A172 (cell line): ENCODE measurements around a stretch of chr2.

- RAMPAGE, long total RNA: no peak
Observed at GRCh38 chr2:53259054-53259599, 508.5 kb upstream of the CHAC2 start.

DNA sequence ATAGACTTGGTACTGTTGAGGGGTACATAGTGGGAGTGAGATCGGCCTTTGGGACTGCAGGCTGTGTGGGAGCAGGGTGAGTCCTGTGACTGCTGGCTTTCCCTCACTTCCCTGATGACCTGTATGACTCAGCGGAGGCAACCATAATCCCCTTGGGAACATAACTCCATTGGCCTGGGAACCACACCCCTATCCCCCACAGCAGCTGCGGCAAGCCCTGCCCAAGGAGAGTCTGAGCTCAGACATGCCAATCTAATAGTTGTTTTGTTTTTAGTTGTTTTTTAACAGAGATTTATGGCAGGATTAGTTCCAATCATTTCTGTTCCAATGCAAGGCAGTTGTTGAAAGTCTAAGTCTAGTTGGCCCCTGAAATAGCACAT lies 414.1 kb upstream of the CHAC2 start:
- RAMPAGE, long total RNA: no peak

GRCh38 chr2:53850812-53851343 lies 8.9 kb downstream of the GPR75 start:
- RAMPAGE, long total RNA: no peak

DNA sequence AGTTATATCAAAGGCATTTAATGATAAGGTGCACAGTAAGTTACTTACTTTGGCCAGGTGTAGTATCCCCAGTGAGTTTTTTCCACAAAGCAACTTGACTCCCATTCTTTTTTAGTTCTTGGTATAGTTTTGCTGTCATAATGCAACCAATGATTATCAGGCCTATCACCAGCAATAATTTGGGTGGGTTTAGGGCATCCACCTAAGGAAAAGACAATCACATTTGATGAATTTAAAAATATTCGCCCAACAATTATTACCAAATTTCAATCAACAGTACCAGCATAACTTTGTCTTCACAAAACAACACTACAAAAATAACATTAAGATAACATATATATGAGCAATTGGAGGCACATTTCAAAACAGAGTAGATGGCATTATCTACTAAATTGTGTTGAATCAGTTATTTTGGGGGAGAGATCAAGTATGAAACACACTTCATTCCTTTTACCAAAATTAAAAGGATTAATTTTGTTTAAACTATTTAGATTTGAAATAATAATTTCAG lies 35.8 kb upstream of the GPR75 start:
- RAMPAGE, long total RNA: no peak

DNA sequence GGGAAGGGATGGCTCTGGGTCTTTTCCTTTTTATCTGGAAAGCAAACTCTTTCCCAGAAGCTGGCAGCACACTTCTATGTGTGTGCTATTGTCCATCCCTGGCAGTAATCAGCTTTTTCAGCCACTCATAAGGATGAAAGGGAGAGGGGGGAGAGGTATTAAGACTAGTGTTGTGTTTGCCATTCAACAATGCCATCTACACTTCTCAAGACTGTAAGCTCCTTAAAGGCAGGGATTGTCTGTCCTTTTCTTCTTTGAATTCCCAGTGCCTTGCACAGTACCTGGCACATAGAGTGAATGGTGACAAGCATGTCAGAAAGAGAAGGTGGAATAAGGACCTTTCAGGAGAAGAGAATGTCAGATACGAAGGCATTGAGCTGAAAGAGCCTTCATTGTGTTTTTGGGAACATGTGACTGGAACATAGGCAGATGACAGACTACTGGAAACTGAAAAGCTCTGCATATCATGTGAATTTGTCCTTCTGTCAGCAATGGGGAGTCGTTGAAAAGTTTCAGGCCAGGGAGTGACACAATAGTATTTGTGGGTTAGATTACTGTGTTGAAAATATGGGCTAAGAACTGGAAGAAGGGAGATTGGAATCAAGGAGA lies 95.7 kb downstream of the TSPYL6 start:
- RAMPAGE, long total RNA: no peak

- RAMPAGE, long total RNA: no peak
Observed at GRCh38 chr2:54240473-54241089, 15.4 kb downstream of the TSPYL6 start.

DNA sequence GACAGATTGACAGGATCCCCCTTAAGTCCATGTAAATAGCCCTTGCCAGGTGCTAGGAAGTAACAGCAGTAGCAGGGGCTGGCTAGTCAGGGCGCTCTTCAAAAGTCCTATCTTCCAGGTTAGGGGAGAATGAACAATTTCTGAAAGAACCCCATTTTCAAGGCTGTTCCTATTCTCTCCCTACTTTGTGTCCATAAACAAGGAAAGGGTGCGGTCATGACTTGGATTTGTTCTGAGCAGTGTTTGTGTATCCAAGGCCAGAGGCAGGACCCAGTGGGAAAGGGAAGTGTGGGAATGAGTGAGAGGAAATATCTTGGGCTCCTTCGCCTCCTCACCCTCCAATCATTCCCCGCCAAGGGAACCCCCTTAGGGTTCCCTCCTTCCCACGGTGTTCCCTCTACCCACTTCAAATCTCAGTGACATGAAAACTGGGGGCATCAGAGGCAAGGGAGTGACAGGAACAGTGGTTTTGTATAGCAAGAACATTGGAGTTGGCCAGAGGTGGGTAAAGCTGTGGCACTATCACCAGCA lies 25.5 kb upstream of the SPTBN1 start:
- RAMPAGE, long total RNA: no peak

GRCh38 chr2:54620607-54621233 lies 102.7 kb upstream of the EML6 start:
- RAMPAGE, long total RNA: no peak

- RAMPAGE, long total RNA: no peak
Observed at GRCh38 chr2:54624514-54625123, 98.8 kb upstream of the EML6 start.

DNA sequence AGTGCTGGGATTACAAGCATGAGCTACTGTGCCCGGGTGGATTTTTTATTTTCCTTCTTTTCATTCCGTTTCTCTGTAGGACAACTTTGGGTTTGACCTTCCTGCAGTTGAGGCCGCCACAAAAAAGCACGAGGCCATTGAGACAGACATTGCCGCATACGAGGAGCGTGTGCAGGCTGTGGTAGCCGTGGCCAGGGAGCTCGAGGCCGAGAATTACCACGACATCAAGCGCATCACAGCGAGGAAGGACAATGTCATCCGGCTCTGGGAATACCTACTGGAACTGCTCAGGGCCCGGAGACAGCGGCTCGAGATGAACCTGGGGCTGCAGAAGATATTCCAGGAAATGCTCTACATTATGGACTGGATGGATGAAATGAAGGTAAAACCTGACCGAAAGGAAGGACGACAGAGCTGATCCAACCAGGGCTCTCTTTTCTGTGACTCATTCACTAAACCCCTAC lies 97.6 kb upstream of the EML6 start:
- RAMPAGE, long total RNA: no peak

DNA sequence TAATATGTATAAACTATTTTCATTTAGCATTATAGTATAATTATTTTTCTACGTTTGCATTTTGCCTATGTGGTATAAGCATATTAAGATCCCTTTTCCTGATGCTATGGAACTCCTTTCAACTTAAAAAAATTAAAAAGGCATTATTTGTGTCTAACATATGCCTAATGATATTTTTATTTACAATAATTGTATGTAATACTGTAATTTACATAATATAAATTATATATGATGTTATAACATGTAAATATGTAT lies 87.4 kb upstream of the EML6 start:
- RAMPAGE, long total RNA: no peak

DNA sequence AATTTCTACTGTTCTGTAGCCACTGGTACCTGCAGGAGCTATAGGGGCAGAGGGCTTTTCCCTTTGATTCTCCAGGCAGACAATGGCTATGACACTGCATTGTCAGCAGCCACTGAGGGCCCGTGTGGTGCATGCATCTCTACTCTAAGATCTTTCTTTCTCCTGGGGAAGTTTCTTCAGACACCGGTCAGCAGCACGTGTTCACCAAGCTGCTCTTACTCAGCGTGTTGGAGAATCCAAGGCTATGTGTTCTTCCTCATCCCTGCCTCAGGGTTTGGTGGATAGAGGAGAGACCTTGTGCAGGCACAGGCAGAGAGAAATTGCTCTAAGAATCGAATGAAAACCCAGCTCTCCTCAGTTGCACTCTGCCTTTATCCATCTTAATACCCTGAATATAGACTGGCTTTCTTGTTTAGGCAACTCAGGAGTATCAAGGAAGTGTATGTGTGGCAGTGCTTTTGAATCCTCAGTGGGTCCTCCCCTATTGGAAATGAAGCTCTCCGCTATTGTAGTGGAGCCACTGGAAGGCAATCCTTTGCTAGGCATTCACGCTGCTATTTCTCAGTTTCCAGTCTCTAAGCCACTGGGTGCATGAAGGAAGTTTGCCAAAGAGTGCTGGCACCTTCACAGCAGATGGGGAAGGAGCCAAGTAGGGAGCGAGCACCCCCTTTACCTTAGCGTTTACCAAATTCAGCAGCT lies 86.9 kb upstream of the EML6 start:
- RAMPAGE, long total RNA: no peak

DNA sequence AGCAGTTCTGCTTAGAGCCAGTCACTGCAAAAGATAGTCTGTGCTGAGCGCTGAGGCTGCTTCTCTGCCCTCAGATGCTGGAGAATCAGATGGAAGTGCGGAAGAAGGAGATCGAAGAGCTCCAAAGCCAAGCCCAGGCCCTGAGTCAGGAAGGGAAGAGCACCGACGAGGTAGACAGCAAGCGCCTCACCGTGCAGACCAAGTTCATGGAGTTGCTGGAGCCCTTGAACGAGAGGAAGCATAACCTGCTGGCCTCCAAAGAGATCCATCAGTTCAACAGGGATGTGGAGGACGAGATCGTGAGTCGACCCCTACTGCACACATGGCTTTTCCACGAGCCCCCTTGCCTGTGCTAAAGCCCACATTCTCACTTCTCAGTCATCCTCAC lies 78.3 kb upstream of the EML6 start:
- RAMPAGE, long total RNA: no peak

- RAMPAGE, long total RNA: no peak
Observed at GRCh38 chr2:54722560-54723041, 861 bp upstream of the EML6 start.

GRCh38 chr2:54897930-54898376 lies 152.3 kb downstream of the RTN4 start:
- RAMPAGE, long total RNA: no peak

- RAMPAGE, long total RNA: no peak
Observed at GRCh38 chr2:54968490-54969287, 81.6 kb downstream of the RTN4 start.

- RAMPAGE, long total RNA: no peak
Observed at GRCh38 chr2:55022205-55022840, 27.9 kb downstream of the RTN4 start.

- RAMPAGE, long total RNA: no peak
Observed at GRCh38 chr2:55045938-55047139, 3.9 kb downstream of the RTN4 start.

GRCh38 chr2:55112304-55113093 lies 62.2 kb upstream of the RTN4 start:
- RAMPAGE, long total RNA: no peak

GRCh38 chr2:55159263-55159676 lies 72.8 kb downstream of the CLHC1 start:
- RAMPAGE, long total RNA: no peak